Vagina (tissue), 1 donor: ENCODE measurements around a stretch of chr9.

GRCh38 chr9:97563879-97564913 lies 62.7 kb downstream of the TMOD1 start:
- PRO-cap = no peak
- RAMPAGE, long total RNA = no peak

- PRO-cap = no peak
- RAMPAGE, long total RNA = no peak
These were observed 31.0 kb downstream of the TSTD2 start for GRCh38 chr9:97602020-97602764.

DNA sequence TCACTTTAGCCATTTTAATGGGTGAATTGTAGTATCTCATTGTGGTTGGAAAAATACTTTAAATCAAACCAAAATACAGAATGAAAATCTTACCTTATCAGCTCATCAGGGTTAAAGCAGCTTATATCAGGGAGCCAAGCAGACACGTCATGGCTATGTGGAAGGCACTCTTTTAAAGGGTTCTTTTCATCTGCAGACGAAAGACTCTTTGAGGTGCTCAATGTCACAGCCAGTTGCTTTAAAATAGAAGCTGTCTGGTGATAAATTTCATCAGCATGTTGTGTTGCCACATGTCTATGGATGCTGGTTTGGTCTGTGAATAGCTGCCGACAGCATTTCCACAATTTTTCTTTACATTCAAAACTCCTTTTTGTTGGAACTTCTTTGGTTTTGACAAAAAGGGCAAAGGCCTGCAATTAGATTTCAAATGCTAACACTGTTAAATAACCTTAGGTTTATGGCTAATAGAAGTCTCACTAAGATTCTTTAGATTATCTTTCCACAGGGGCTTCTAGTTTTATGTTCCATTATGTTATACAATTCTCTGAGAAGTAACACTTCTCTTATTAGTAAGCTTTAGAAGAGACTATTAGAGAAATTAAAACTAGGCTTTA lies 7.5 kb downstream of the TSTD2 start:
- PRO-cap = no peak
- RAMPAGE, long total RNA = no peak

GRCh38 chr9:97662701-97663292 lies 29.2 kb downstream of the NCBP1 start:
- PRO-cap = no peak
- RAMPAGE, long total RNA = no peak

- PRO-cap = no peak
- RAMPAGE, long total RNA = no peak
These were observed 49.5 kb upstream of the FOXE1 start for GRCh38 chr9:97803331-97804123.

DNA sequence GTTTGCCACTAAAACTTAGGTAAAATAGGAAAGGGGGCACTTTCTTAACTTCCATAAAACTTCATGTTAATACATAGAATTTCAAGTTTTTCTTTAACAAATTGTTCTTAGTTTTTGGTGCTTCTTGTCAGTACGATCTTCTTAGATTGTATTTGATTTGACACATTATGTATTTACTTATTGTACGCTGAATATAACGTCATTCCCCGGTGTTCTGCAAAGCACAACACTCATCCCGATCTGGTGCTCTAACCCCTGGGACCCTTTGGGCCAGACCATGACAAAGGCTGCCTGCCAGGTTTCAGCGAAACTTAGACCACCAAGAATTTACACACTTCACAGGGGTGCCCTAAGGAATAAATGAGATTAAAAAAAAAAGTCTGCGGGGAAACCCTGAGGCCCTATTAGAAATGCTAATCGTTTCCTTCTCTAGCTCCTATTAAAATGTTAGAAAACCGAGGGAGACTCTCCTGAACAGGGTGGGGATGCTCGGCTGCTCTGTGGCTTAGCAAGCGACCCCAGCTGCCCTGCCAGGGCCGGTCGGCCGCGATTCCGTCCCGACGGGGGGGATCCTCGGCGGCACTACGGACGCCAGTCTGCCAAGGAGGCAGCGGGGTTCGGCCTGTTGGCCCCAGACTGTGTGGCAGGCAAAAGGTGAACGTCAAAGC lies 843 bp upstream of the ANP32B start:
- PRO-cap = no peak
- RAMPAGE, long total RNA = no peak

DNA sequence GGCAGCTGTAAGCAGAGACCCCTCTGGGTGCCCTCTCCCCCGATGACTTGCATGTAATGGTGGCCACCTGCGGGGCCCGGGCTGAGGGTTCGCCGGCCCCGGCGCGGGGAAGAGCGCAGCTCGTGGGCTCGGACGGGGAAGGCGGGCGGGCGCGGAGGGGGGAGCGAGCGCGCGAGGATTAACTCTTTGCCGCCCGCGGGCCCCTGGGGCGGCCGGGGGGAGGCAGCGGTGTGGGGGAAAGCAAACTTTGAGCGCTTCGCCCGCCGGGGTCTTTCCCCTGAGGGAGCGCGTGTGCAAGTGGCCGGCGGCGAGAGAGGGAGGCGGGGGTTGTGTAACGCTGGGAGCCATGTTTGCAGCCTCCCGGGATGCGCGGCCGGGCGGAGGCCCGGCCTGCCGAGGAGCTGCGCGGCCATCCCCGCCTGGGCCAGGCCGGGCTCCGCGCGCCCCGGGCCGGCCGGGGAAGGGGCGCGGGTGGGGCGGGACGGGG lies 505 bp downstream of the ANP32B start:
- PRO-cap = bidirectional peak, plus-strand start at position 206 of the sequence, minus-strand start at position 140 of the sequence
- RAMPAGE, long total RNA = no peak

GRCh38 chr9:97985639-97986042 lies 2.5 kb downstream of the ANP32B start:
- PRO-cap = no peak
- RAMPAGE, long total RNA = no peak

- PRO-cap = no peak
- RAMPAGE, long total RNA = no peak
These were observed 36.6 kb downstream of the ANP32B start for GRCh38 chr9:98019658-98020209.

- PRO-cap = no peak
- RAMPAGE, long total RNA = no peak
These were observed 11.2 kb upstream of the NANS start for GRCh38 chr9:98045314-98045844.

- PRO-cap = no peak
- RAMPAGE, long total RNA = no peak
These were observed 887 bp downstream of the NANS start for GRCh38 chr9:98057474-98057764.

DNA sequence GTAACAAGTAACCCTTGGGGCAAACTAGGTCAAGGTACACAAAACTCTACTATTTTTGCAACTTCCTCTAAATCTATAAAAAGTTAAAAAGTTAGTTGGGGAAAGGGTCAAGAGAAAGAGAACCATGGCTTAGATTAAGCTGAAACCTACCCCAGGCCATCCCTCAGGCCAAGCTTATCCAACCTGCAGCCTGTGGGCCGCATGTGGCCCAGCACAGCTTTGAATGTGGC lies 11.0 kb downstream of the TRIM14 start:
- PRO-cap = no peak
- RAMPAGE, long total RNA = no peak

GRCh38 chr9:98120622-98121054 lies 1.6 kb upstream of the TRIM14 start:
- PRO-cap = no peak
- RAMPAGE, long total RNA = no peak

GRCh38 chr9:98183143-98183629 lies 9.3 kb downstream of the CORO2A start:
- PRO-cap = no peak
- RAMPAGE, long total RNA = no peak

- PRO-cap = no peak
- RAMPAGE, long total RNA = no peak
These were observed 24.9 kb upstream of the CORO2A start for GRCh38 chr9:98217298-98217761.

- PRO-cap = no peak
- RAMPAGE, long total RNA = no peak
These were observed 28.9 kb downstream of the TBC1D2 start for GRCh38 chr9:98226454-98226948.

GRCh38 chr9:98246581-98246964 lies 8.9 kb downstream of the TBC1D2 start:
- PRO-cap = no peak
- RAMPAGE, long total RNA = no peak

DNA sequence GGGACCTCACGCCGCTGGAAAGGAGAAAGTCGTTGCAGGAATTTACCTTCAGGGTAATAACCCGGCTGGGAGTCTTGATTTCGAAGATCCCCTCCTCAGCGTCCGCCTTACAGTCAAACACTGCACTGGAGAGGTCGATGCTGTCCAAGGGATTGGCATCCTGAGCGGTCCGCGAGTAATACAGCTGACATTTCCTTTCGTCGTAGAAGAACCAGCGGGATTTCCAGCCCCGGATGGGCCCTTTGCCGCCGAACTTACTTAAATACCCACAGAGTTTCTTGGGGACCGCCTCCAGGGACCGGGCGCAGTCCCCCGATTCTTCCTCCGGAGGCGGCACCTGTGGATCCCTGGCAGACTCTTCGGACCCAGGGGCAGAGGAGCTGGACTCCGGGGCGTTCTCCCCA lies 320 bp downstream of the TBC1D2 start:
- PRO-cap = no peak
- RAMPAGE, long total RNA = no peak

DNA sequence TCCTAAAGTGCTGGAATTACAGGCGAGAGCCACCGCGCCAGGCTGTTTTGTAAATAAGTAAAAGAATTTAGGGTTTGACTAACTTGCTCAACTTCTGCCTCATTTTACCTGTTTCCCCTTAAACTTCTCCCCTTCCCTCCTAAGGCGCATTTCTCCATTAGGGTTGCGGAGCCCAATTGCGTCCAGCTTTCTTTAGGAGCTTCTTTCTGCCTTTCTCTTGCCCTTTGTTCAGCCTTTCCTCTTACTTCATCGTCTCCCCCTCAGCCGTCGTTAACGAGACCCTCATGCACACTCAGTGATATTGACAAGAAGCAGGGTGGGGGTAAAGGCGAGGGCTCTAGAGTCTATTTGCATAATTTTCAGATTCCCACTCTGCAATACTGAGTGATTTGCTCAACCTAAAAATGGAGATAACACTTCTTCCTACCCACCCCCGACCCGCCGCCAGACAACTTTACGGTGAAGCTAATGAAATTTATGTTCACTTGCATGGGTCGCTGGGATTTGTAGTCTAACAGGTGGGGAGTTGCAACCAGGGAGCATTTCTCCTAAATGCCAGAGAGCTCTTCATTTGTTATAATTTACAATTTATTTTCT lies 1.2 kb upstream of the TBC1D2 start:
- PRO-cap = unidirectional peak, minus-strand start at position 456 of the sequence
- RAMPAGE, long total RNA = no peak

DNA sequence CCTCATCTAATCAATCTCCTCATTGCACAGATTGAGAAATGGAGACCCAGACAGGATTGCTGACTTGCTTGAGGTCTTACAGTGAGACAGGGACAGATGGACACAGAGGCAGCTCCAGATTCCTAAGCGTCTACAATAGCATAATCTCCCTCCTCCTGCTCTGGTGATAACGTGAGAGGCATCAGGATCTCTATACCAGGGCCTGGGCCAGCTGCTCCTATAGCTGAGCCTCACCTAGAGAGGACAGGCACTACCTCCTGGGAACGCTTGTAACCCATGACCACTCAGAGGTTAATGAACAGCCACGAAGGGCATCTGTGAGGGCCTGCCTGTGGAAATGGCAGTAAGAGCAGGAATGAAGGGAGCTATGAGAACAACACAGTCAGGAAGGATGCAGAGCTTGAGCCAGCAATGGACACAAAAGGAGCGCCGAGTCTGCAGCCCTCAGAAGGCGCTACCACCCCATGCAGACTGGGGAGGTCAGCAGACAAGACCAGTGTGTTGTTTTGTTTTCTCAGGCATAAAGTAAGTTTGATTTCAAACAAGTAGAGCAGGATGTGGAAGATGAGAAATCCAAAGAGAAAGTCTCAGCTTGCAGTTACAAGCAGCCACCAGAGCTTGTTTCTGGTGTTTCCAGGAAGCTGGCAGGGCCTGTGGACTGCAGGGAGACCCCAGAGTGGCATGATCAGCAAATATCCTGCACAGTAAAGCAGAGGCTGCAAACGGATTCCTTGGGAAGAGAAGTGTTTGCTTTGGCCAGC lies 17.5 kb downstream of the ANKS6 start:
- PRO-cap = no peak
- RAMPAGE, long total RNA = no peak